ENCODE results near the gene KIF2B.

GRCh38 chr17:50731501-50732011 lies 12.2 kb downstream of the LUC7L3 start:
- PRO-cap = no peak

DNA sequence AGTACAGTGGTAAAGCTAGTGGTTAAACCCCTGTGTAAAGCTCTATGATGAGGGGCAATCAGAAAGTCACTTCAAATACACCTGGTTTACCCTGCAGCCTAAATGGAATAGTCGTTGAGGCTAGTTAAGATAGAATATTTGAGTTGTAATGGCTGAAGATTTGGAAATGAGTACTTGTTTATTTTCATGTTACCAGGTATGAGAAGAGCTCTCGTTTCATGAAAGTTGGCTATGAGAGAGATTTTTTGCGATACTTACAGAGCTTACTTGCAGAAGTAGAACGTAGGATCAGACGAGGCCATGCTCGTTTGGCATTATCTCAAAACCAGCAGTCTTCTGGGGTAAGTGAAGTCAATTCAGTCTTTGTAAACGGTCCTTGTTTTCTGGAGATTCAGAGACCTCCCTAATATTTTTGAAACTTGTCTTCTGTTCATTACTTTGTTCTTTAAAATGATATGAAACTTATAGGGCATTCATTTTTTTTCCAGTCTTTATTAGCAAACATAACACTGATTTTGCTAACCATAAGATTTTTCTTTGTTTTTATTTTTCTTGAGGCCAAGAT lies 21.6 kb downstream of the LUC7L3 start:
- PRO-cap = no peak

- PRO-cap = no peak
Observed at GRCh38 chr17:50851546-50852408, 14.4 kb downstream of the TOB1 start.

DNA sequence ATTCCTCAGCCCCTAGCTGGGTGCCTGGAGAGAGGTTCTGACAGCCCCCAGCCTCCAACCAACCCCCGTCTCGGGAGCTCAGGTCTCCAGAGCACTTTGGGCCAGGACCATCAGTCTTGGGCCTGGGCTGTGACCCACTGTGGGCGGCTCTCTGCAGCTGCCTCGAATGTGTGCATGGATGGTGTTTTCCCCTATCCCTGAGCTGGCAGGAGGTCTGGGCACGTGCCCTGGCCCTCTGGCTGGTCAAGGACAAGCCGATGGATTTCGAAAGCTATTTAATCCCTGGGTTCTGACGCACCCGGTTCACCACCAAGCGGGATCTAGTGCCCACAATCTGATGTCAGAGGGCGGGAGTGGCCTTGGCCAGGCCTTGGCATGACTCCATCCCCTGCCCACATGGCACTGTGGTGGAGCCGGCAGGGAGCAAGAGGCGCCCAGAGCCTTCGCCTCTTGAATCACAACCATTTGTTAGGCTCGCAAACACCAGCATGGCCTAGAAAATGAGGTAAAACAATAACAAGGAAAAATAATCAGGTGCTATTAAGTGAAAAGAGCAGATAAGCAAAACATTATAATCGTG lies 69.2 kb upstream of the TOB1 start:
- PRO-cap = bidirectional peak, plus-strand start at position 112 of the sequence, minus-strand start outside the sequence

- PRO-cap = no peak
Observed at GRCh38 chr17:50955731-50956347, 89.7 kb upstream of the TOB1 start.

- PRO-cap = no peak
Observed at GRCh38 chr17:51019924-51020677, 100.6 kb downstream of the SPAG9 start.

- PRO-cap = no peak
Observed at GRCh38 chr17:51125878-51126466, 5.3 kb upstream of the SPAG9 start.

DNA sequence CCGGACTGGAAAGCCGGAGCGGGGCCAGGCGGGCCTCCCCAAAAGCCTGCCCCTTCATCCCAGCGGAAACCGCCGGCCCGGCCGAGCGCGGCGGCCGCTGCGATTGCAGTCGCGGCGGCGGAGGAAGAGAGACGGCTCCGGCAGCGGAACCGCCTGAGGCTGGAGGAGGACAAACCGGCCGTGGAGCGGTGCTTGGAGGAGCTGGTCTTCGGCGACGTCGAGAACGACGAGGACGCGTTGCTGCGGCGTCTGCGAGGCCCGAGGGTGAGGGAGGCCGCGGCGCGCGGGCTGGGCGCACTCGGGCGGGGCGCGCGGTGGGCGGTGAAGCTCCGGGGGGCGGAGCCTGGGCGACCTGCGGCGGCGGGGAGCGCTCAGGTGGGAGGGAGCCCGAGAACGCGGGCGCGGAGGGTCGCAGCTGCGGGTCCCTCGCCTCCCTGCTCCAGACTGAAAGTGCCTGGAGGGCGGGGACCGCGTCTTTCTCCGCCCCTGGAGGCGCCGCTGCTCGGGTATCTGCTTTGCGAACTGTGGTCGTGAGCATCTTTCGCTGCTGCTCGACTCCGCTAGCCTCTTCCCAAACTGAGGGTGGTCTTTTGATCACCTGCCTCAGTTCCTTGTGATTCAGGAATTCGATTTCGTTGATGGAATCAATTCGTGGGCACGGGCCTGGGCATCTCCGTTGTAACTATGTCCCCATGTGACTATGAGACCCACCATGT lies 475 bp downstream of the UTP18 start:
- PRO-cap = bidirectional peak, plus-strand start at position 381 of the sequence, minus-strand start at position 267 of the sequence; bidirectional peak, plus-strand start at position 536 of the sequence, minus-strand start at position 447 of the sequence

- PRO-cap = no peak
Observed at GRCh38 chr17:51374145-51374673, 113.9 kb downstream of the UTP18 start.

GRCh38 chr17:53822626-53823044 lies at the start of gene KIF2B:
TSS of gene KIF2B (plus strand) at chr17:53822927.
- PRO-cap = no peak

GRCh38 chr17:54685526-54685982 lies 215.1 kb upstream of the TOM1L1 start:
- PRO-cap = no peak

- PRO-cap = no peak
Observed at GRCh38 chr17:55273037-55274318, 8.7 kb downstream of the HLF start.

DNA sequence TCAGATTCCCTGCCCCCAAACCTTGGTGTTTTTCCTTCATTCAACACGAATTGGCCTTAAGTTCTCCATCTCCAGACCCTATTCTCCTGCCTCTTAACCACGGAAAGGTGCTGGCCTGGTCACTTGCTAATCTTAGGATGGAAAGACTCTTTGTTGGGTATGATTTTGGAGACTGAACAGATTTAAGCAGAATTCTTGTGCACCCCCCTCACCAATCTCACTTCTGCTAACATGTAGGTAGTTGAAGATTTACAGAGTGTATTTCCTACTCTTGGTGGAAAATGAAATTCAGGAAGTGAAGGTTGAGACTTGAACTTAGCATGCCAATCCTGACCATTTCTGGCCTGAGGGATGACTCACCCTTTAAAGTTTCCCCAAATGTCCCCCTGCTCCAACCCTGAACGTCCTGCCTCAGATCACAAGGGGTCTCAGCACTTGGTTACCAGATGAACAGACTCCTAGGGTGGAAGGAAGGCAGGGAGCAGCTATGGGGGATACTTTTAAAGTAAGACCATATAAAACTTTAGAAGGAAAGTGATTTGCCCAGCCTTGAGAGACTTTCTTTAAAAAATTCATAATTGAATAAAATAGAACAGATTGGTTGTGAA lies 23.3 kb upstream of the MMD start:
- PRO-cap = no peak

GRCh38 chr17:55446476-55446928 lies 24.9 kb upstream of the MMD start:
- PRO-cap = no peak

DNA sequence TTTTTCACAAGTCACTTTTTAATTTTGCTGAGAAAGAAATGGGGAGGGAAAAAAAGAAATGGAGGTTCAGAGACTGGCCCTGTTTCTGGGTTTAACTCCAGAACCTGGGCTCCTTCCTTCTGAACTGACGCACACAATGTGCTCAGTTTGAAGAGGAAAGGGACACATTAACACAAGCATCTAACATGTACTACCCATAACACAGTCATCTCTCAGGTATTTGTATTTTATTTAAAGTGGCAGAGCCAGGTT lies 5.2 kb upstream of the TMEM100 start:
- PRO-cap = no peak

GRCh38 chr17:55761932-55762366 lies 11.1 kb downstream of the PCTP start:
- PRO-cap = no peak

- PRO-cap = no peak
Observed at GRCh38 chr17:56313206-56313539, 159.9 kb downstream of the ANKFN1 start.

- PRO-cap = no peak
Observed at GRCh38 chr17:56412524-56412914, 181.0 kb upstream of the NOG start.

DNA sequence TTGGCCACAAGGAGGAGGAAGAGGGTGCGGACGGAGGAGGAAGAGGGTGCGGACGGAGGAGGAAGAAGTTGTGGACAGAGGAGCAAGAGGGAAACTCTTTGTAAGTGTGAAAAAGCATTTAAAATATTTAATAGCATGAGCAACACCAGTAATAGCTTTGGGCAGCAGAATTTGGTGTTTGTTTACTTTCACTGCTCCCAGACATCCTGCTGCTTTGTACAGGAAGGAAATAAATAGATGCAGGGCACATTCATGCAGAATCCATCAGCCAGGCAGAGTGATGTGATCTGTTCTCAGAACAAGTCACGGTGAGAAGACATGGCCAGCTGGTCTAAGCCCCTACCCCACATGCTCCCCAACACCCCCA lies 82.4 kb downstream of the C17orf67 start:
- PRO-cap = no peak

DNA sequence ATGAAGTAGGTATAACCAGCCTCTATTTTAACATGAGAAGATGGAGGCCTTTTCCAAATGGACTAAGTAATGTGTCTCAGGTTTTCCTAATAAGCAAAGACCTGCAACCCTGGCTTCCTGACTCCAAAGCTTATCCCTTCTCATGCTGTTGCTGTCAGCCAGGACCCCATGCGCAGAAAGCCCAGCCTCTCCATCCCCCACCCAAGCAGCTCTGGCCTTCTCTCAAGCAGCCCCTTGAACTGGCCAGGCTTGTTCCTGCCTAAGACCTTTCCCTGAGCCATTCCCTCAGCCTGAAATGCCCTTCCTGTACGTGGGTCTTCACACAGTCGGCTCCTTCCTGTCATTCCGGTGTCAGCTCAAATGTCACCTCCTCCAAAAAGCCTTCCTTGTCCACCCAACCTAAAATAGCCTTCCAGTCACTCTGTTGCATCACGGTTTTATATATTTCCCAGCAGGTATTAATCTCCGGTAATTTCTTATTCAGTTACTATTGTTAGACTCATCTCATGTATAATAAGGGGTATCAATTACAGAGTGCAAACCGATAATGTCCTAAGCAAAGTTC lies 51.9 kb downstream of the C17orf67 start:
- PRO-cap = no peak